ReNcell CX (cell line): ENCODE measurements around a stretch of chr9.

DNA sequence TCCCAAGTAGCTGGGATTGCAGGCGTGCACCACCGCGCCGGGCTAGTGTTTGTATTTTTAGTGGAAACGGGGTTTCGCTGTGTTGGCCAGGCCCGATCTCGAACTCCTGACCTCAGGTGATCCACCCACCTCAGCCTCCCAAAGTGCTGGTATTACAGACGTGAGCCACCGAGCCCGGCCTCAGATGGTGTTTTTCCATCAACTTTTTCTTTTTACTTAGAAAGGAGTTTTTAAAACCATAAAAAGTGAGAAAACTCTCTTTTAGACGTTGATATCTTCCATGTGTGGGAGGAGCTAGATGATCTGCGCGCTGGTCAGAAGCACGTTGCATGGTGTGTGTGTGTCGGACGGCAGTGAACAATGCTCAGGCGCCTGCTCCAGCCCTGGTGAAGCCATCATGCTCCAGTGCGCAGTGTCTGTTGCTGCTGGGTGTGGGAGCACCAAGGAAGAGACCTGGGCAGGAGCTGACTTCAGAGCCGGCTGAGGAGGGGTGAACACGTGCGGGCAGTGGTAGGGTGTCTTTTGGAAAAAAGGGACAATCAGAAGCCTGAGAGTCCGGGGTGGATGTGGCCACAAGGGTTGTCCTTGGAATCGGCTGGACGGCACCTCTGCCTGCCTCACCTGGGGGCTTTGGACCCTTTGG is 73.7 kb downstream of the EHMT1 start:
- PRO-cap = no peak

DNA sequence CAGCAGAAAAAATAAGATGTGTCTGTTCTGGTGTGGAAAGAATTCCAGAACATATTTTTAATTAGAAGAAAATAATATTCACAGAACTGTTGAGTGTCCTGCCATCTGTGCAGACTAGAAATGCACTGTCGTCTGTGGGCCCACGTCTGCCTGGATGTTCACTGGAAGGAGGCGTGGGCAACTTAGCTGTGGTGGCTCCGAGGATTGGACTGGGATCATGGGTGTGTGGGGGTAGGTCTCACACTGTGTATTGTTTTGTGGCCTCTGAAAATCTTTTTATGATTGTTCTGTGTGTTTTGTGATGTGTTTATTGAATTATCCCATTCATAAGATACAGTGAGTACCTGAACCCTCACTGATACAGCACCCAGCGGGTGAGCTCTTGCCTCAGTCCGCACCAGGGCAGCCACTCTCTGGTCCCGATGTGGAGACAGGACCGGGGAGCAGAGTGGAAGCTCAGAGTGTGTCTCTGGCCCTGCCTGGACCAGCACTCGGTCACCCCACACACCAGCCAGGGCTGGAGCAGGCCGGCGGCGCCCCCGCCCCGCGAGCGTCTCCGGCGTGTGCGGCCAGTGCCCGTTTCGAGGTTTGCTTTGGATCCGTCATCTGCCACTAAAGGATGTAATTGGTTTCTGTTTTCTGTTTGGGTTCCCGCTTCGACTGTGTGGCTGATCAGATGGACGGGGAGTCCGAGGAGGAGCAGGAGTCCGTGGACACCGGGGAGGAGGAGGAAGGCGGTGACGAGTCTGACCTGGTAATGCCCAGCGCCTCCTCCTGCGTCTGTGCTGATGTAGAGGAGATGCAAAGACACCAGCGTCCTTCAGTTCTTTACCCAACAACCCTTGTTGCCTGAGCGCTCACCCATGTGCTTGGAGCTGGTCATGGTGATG is 125.7 kb upstream of the CACNA1B start:
- PRO-cap = no peak

DNA sequence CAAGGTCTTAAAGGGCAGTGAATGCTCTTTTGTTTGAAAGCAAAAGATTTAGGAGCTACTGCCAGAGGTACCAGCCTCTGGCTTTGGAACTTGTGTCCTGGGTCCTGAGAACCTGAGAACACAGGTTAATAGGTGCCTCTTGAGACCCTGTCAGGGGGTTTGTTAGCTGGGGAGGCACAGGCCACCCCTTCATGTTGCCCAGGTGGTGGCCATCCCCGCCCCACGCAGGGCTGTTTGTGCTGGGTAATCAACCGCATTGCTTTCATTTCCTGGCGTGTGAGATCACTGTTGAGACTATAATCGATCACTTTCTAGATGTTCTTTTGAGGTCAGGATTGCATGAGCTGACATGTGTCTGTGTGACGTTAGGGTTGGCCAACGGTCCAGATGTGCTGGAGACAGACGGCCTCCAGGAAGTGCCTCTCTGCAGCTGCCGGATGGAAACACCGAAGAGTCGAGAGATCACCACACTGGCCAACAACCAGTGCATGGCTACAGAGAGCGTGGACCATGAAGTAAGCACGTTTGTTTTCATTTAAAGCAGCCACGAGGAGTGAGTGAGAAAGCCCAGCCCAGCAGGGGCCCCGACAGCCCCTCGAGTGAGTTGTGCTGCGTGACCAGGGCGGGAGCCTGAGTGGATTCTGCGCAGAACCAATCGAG is 115.1 kb upstream of the CACNA1B start:
- PRO-cap = no peak

GRCh38 chr9:137837511-137838158 is 39.9 kb upstream of the CACNA1B start:
- PRO-cap = no peak